SK-MEL-5 (cell line): ENCODE data around the genes EZH2 and ZNF786.

DNA sequence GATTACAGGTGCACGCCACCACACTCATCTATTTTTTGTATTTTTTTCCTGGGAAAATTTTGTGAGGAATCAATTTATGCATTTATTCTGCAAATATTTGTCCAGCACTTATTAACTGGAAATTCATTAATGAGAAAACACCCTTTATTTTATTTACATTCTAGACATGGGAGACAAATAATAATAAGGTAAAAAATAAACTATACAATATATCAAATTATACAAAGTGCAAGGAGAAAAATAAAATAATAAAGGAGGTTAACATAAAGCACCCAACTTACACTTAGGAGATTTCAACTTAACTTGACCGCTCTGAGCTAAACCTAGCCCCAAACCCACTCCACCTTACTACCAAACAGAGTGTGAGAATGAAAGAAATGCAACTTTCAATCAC is 119.5 kb upstream of the CNTNAP2 start:
RAMPAGE:
- cytosol, long total RNA, result no peak
- long total RNA, result no peak
- nucleus, long total RNA, result no peak

RAMPAGE:
- cytosol, long total RNA, result no peak
- long total RNA, result no peak
- nucleus, long total RNA, result no peak
Observed at GRCh38 chr7:146750069-146750372, 633.4 kb downstream of the CNTNAP2 start.

DNA sequence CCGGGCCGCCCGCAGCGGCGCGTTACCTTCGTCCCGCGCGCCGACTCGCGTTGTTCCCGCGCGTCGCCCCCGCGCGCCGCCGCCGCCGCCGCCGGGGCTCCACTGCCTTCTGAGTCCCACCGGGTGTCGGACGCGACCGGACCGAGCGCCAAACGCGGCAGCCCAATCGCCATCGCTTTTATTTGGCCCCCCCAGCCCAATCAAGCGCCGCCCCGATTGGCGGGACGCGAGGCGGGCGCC is at the start of gene EZH2:
TSS of gene EZH2 (minus strand) at position 154 of the 240 bp plus-strand sequence.
RAMPAGE:
- cytosol, long total RNA, result no peak
- long total RNA, result no peak
- nucleus, long total RNA, result no peak

GRCh38 chr7:148941379-148941715 is 57.3 kb upstream of the EZH2 start:
RAMPAGE:
- cytosol, long total RNA, result no peak
- long total RNA, result no peak
- nucleus, long total RNA, result no peak

DNA sequence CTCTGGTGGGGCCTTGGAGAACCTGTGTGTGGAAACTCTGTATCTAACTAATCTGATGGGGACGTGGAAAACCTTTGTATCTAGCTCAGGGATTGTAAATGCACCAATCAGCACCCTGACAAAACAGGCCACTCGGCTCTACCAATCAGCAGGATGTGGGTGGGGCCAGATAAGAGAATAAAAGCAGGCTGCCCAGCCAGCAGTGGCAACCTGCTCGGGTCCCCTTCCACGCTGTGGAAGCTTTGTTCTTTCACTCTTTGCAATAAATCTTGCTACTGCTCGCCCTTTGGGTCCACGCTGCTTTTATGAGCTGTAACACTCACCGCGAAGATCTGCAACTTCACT is 65.7 kb upstream of the EZH2 start:
RAMPAGE:
- cytosol, long total RNA, result no peak
- long total RNA, result no peak
- nucleus, long total RNA, result no peak

GRCh38 chr7:148987382-148987999 is 40.8 kb downstream of the PDIA4 start:
RAMPAGE:
- cytosol, long total RNA, result no peak
- long total RNA, result no peak
- nucleus, long total RNA, result no peak

DNA sequence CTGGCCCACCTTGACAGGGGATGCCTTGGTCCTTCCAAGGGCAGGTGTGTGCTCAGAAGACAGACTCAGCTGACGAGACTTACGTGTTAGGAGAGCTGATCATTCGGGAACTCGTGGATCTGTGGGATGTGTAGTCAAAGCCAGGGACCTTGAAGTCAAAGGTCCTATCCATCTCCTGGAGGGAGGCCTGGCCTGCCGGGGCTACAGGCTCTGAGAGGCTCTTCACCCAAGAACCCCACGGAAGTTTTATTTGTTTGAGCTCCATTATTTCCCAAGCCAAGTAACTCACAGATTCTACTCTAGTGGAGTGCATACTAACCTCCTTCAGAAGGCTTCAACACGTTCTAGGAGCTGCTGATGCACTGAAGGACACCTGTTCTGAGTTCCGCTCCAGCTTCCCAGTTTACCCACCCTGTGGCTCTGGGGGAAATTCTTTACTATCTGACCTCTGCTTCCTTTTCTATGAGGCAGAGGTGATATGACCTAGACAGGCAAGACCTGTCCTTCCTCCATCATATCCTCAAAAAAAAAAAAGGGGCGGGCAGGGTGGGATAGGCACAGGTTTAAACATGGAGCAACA is 27.9 kb downstream of the PDIA4 start:
RAMPAGE:
- cytosol, long total RNA, result no peak
- long total RNA, result no peak
- nucleus, long total RNA, result no peak

RAMPAGE:
- cytosol, long total RNA, result no peak
- long total RNA, result no peak
- nucleus, long total RNA, result no peak
Observed at GRCh38 chr7:149003490-149004408, 24.6 kb downstream of the PDIA4 start.

RAMPAGE:
- cytosol, long total RNA, result no peak
- long total RNA, result no peak
- nucleus, long total RNA, result no peak
Observed at GRCh38 chr7:149090108-149090971, at the start of gene ZNF786. Gene ZNF786 (minus strand): TSS chr7:149090718.

DNA sequence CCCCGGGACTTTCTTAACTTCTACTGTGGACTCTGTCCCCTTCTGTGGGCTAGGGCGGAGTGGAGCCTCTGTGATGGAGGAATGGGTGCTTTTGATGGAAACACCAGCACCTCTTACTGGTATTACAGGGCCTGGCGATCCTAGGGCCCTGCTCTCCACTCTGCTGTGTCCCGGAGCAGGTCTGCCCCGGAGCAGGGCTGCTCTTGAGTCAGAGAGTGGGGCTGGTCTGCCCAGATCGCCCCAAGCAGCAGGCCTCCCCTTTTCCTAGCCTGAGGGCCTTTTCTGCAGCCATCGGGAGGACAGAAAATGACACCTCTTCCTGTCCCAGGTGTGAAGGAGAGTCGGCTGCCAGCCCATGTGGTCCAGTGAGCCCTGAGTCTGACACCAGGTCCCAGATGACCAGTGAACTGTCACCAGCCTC is 1.4 kb downstream of the ZNF282 start:
RAMPAGE:
- cytosol, long total RNA, result no peak
- long total RNA, result no peak
- nucleus, long total RNA, result no peak

GRCh38 chr7:149239942-149240832 is 736 bp downstream of the ZNF212 start:
RAMPAGE:
- cytosol, long total RNA, result no peak
- long total RNA, result no peak
- nucleus, long total RNA, result no peak

DNA sequence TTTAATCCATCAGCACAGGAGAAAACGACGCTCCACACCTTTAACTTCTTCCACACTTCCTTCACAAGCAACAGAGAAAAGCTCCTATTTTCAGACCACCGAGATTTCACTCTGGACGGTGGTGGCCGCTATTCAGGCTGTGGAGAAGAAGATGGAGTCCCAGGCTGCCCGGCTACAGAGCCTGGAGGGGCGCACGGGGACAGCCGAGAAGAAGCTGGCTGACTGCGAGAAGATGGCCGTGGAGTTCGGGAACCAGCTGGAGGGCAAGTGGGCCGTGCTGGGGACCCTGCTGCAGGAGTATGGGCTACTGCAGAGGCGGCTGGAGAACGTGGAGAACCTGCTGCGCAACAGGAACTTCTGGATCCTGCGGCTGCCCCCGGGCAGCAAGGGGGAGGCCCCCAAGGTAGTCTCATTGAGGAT is 10.7 kb downstream of the ZNF212 start:
RAMPAGE:
- cytosol, long total RNA, result no peak
- long total RNA, result no peak
- nucleus, long total RNA, result no peak

RAMPAGE:
- cytosol, long total RNA, result no peak
- long total RNA, result no peak
- nucleus, long total RNA, result no peak
Observed at GRCh38 chr7:149375600-149376128, 85.2 kb downstream of the ZNF777 start.

RAMPAGE:
- cytosol, long total RNA, result no peak
- long total RNA, result no peak
- nucleus, long total RNA, result no peak
Observed at GRCh38 chr7:149496756-149497399, 731 bp downstream of the ZNF746 start.

GRCh38 chr7:149546369-149546809 is 48.8 kb upstream of the ZNF746 start:
RAMPAGE:
- cytosol, long total RNA, result no peak
- long total RNA, result no peak
- nucleus, long total RNA, result no peak

DNA sequence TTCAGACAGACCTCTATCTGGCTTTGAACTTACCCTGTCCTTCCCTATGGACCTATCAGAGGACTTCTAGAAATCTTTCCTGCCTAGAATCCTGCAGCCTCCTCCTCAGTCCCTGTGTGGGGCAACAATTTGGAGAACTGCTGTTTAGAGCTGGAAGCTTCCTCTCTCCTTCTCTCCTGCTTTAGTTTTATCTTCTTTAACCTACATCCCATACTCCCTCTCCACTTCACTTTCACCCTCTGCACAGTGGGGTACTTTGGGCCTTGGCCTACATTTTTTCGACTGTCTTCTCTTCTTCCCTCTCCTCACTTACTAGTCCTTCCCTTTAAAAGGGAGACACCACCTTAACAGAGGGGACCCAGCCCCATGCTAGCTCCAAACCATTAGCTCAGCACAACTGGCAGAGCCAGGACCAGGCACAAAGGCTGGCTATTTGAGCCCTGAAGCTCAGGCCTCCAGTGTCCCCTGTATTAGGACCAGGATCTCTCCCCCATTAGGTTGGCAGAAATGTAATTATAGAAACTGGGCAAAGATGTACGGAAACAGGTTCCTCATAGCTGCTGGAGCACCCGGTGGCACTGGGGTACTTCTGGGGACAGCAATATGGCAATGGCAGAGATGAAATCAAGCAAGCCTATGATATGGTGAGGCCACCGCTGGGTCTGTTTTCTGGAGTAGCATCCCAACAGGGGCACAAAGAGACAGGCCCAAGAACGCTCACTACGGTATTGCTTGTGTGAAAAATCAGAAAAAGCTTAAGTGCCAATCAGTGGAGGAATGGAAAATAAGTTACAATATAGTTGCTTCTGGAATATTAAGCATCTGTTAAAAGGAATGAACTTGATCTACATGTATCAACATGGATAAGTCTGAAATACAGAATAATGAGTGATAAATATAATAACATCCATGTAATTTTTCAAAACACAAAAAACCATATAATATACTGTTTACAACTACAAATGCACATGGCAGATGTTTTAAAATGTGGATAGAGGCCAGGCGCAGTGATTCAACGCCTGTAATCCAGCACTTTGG is 92.8 kb upstream of the ZNF746 start:
RAMPAGE:
- cytosol, long total RNA, result no peak
- long total RNA, result no peak
- nucleus, long total RNA, result no peak

DNA sequence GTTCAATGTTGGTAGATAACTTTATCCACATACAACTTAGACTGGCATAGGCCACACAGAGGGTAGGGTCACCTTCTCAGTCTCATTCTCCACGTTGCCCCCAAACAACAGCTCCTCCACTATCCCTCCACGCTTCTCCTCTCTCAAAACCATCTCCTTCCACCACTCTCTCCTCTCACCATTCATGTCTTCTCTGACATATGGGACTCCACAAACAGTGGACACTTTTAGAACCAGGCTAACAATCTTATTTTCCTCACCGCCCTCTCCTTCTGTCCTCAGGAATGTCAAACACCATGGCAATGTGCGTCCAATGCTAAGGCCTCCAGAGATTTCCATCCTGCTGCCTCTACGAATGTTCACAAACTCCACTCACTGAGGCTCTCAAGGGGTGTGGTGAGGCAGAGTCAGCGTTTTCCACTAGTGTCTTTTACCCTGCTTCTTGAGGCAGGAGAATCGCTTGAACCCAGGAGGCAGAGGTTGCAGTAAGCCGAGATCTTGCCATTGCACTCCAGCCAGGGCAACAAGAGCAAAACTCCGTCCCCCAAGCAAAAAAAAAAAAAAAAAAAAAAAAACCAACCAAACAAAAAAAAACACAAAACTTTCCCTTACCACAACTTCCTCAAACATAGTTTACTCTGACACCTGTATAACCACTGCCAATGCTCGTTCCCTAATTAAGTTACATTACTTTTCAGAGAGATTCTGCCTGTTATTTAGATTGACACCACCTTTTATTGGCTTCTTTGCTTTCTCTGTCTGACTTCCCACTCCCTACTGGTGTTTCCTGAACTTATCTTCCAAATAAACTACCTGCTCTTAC is 102.0 kb upstream of the ZNF746 start:
RAMPAGE:
- cytosol, long total RNA, result no peak
- long total RNA, result no peak
- nucleus, long total RNA, result no peak

RAMPAGE:
- cytosol, long total RNA, result no peak
- long total RNA, result no peak
- nucleus, long total RNA, result no peak
Observed at GRCh38 chr7:149625508-149626403, 89.0 kb upstream of the KRBA1 start.

GRCh38 chr7:149692291-149693209 is 22.2 kb upstream of the KRBA1 start:
RAMPAGE:
- cytosol, long total RNA, result no peak
- long total RNA, result no peak
- nucleus, long total RNA, result no peak

GRCh38 chr7:149734415-149734938 is 19.7 kb downstream of the KRBA1 start:
RAMPAGE:
- cytosol, long total RNA, result no peak
- long total RNA, result no peak
- nucleus, long total RNA, result no peak